Neuron (in vitro differentiated cells): ENCODE measurements around the genes PPP1CC and MYL2.

GRCh38 chr12:110284217-110285267 is 3.5 kb downstream of the ATP2A2 start:
- PRO-cap = no peak

GRCh38 chr12:110291776-110292276 is 10.8 kb downstream of the ATP2A2 start:
- PRO-cap = no peak

GRCh38 chr12:110317696-110318490 is 36.8 kb downstream of the ATP2A2 start:
- PRO-cap = no peak

DNA sequence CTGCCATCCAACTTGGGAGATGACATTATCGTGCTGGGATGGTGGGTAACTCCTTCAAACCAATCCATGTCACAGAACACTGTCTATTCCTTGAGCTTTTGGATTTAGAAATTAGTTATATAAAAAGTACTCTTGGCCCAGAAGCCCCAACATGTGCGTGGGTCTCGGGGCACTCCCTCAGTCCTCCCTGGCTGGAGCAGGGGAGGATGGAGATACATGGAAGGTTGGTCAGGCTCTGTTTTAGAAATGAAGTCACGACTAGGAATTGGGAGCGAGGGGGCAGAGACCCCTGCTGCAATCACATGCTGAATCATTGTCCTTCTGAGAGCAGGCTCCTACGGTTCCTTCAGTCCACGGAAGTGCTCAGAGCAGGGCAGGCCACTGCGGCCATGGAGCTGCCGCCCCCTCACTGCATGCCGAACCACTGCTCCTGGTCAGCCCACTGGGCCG is 29.7 kb downstream of the ANAPC7 start:
- PRO-cap = no peak

DNA sequence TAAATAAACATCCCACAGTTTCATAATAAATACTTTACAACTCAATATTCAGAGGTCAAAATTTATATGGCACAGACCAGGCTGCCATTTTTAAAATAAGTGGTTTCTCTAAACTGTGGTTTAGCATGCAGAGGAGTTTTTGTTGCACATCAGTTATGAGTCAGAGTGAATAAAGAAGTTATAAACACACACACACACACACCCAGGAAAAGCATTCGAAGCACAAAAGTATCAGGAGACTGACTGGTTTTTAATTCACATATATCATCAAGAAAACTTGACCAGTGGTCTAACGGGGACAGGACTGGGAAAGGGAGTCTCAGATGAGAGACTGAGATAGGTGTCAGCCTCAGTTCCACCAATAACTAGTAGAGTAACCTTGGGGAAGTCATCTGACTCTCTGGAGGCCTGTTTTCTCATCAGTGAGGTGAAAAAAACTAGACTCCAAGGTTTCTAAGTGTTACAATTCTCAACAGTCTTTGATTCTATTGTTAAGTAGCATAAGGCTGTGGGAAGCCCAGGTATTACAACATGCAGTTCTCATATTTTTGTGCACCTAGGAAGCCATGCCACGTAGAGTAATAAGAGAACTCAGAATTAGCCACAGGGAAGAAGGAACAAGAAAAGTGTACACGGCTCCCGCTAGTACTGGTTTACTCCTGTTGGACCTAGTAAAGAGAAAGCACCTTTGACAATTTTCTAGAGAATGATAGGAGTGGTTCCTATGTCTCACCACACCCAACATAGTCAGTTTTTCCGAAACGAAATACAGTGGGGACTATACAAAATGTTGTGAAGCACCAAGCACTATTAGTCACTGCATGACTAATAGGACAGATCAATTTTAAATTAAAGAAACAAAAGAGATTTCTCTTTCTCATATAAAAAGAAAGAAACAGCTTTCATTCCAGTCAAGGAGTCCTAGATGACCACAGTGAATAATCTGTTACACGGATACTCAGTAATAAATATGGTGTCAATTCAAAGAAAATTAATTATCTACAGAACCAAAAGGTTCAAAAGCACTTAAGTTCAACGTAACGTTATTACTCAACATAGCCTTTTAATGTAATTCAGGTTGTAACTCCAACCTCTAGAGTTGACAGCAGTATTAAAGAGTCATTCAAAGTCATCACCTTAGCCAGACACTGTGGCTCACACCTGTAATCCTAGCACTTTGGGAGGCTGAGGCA is 5.0 kb downstream of the PPTC7 start:
- PRO-cap = no peak

DNA sequence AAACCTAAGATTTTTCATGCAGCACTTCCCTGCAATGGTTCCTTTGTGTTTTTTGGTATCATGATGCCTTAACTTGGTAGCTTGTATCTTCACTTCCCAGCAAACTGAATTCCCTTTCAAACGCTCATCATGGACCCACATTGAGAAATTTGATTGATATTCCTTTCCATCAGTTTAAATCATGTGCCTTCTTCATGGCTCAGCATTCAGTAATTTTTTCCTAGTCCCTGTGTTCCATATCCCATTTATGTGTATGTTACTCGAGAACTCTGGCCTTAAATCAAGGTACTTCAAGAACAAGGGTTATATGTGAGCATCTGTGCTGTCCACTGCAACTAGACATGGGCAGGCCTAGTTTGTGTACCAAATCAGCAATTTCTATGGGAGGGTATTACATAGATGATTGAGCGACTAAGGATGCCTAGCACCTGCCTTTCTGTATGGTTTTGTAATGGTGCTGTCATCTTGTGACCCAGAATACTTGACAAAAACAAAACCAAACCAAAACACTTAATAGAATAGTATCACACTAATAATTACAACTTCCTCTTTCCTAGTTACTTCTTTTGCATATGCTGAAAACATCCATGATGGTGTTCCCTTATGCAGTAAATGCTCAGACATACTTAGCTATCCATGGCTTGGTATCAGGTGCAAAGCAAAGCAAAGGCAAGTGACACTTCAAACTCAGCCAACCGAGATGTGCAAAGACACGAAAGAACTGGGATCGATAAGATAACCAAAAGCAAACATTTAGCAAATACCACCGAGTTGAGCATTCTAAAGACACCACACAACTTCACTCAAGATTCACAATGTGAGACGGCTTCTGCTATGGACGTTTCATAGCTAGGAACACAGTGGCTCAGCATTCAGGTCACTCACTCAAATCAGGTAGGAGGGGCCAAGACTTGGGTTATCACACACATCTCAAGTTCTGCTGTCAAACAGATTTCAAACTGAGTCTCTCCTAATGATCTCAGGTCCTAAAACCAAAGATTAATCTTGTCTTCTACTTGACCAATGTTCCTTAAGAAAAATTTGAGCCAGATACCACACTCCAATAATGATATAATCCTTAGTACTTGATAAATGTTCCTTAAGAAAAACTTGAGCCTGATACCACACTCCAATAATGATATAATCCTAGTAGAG is 24.4 kb downstream of the PPP1CC start:
- PRO-cap = no peak

DNA sequence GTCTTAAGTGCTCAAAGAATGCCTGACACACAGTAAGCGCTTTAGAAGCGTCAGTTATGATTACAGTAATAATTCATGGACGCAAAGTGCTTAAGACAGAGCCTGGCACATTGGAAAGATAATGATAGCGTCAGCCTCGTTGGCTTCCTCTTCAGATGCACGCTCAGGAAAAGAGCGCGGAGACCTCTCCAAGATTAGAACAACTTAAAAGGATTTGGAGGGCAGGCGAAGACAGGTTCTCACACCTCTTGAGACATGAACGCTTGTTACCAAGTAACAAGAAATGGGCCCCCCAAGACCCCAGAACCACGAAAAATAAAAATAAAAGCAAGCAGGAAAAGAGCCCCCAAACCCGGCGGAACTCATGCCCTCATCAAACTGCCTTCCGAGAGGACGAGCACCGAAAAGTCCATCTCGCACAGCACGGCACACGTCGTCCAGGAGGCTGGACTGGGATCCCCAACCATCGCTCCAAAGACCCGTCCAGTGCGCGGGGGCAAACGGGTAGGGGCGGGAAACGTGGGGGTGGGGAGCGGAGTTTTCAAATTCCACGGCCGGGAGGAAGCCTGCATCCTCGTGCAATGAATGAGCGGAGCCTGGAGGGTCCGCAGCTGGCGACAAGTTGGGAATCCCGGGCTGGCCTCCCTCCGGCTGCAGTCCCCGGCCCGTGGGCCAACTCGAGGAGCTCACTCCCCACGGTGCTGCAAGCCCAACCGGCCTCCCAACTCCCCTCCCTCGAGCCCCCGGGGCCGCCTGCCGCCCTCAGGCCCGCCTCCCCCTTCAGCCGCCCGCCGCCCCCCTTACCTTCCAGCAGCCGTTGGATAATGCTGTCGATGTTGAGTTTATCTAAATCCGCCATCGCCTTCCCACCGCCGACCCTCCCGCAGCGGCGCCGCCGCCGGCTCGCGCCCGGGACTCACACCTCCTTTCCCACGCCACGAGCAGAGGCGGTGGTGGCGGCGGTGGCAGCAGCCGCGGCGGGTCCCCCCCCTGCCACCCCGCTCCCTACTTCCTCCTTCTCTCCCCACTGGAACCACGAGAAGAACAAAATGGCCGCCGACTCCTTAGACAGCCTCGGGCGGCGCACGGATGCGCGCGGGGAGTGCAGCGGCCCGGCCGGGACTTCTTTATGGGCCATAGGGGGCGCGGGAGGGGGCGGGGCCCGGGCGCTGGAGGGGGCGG is at the start of gene PPP1CC:
PPP1CC (minus strand) TSS at position 1,043 of the 1,182 bp plus-strand sequence.
- PRO-cap = bidirectional peak, plus-strand start at position 581 of the sequence, minus-strand start at position 583 of the sequence; unidirectional peak, minus-strand start at position 918 of the sequence; bidirectional peak, plus-strand start outside the sequence, minus-strand start at position 1,022 of the sequence

DNA sequence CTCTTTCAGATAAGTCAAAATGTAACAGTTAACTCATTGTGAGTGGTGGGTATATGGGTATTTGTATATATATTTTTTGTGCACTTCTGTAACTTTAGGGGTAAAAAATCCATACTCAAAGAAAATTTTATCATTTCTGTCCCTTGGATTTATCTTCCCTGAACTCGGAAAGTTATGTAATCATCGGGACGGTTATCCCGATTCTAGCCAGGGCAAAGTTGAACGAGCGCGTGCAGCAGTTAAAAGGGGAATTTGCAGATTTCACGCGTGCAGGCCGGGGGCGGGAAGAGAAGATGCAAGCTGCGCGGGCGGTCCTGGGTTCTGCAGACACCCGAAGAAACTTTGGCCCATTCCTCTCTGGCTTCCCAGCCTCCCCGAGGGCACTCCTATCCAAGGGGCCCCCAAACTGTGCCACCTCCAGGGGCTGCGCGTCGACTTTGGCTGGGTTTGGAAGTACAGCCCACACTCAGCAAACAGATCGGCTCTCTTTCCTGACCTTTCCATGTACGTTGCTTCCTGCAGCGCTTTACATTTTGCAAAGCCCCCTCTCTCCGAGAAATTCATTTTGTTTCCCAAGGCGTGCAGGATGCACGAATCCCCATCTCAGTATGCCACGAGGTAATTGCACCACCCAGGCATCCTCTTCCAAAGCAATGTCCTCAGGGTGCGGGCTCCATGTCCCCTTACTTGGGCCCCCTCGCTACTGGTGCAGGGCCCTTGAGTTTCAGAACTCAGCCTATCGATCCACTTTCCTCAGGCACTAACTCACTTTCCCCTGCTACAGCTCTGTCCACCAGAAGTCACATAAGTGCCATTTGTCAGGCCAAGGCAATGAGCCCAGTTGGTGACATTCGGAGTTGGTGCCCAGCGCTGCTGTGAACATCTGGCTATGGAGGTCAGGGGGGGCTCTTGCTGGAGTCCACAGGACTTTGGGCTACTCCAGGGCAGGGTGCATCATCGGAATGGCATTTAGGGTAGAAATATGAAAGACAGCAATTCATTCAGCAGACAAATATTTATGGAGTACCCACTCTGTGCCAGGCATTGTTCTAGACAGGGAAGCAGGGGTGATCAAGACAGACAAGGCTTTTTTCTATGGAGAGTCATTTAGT is 1.1 kb upstream of the PPP1CC start:
- PRO-cap = no peak

DNA sequence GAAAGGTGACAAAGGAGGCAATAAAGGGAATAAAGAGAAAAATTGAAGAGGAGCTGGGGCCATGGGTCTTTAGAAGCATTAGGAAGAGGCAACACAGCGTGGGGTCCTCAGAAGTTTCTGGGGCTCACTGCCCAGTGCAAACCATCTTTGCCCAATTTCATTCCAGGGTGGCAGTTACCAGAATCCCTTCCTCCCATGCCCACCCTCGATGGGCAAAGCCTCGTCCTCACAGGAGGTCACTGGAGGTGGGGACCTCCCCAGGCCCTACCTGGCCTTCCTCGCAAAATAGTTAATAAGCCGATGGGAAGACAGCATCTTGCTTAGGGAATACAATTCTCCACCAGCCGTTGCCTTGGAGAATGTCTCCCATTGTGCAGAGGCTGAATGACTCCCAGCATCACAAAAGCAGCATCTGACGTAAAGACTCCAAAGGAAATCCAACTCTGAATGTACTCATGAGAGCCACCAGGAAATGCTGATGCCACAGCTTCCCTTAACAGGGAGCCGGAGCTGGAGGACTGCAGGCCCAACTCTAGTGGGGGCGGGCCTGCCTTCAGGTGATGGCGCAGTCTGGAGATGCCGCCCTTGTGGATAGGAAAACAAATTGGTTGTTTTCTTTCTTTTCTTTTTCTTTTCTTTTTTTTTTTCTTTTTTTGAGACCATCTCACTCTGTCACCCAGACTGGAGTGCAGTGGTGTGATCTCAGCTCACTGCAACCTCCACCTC is 15.5 kb downstream of the CCDC63 start:
- PRO-cap = no peak

DNA sequence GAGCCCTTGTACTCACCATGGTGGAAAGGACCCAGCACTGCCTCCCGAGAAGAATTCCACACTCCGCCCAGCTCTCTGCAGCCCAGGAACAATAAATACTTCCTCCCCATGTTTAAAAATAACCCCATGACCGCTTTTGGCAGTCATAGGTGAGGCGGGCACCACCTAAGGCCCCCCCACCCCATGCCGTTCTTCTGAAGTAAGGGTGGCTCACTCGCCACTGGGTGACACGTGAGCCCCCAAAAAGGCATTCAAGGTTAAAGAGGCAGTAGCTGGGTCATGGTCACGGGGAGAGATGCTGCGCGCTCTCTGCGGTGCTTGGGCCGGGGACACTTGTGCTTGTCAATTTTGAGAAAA is at the start of gene MYL2:
MYL2 (minus strand) TSS at position 69 of the 357 bp plus-strand sequence.
- PRO-cap = no peak

- PRO-cap = unidirectional peak, minus-strand start at chr12:111313889
Observed at GRCh38 chr12:111313788-111314214, 55.1 kb downstream of the PHETA1 start.

- PRO-cap = no peak
Observed at GRCh38 chr12:111361650-111362840, 6.8 kb downstream of the PHETA1 start.

GRCh38 chr12:111396945-111397666 is 8.6 kb upstream of the SH2B3 start:
- PRO-cap = no peak

GRCh38 chr12:111399319-111399640 is 6.4 kb upstream of the SH2B3 start:
- PRO-cap = no peak

- PRO-cap = unidirectional peak, plus-strand start at chr12:111405030
Observed at GRCh38 chr12:111404505-111405204, 1.1 kb upstream of the SH2B3 start.

- PRO-cap = no peak
Observed at GRCh38 chr12:111427306-111428075, 21.8 kb downstream of the SH2B3 start.

GRCh38 chr12:111434410-111435441 is 29.0 kb downstream of the SH2B3 start:
- PRO-cap = unidirectional peak, plus-strand start at chr12:111434870

GRCh38 chr12:111440958-111441650 is 35.4 kb downstream of the SH2B3 start:
- PRO-cap = no peak

- PRO-cap = no peak
Observed at GRCh38 chr12:111518555-111519106, 80.5 kb downstream of the ATXN2 start.

- PRO-cap = no peak
Observed at GRCh38 chr12:111532715-111533518, 66.2 kb downstream of the ATXN2 start.